Frontal cortex (tissue), 2 donors: ENCODE measurements around the genes SPHK2, FGF21 and CGB2.

DNA sequence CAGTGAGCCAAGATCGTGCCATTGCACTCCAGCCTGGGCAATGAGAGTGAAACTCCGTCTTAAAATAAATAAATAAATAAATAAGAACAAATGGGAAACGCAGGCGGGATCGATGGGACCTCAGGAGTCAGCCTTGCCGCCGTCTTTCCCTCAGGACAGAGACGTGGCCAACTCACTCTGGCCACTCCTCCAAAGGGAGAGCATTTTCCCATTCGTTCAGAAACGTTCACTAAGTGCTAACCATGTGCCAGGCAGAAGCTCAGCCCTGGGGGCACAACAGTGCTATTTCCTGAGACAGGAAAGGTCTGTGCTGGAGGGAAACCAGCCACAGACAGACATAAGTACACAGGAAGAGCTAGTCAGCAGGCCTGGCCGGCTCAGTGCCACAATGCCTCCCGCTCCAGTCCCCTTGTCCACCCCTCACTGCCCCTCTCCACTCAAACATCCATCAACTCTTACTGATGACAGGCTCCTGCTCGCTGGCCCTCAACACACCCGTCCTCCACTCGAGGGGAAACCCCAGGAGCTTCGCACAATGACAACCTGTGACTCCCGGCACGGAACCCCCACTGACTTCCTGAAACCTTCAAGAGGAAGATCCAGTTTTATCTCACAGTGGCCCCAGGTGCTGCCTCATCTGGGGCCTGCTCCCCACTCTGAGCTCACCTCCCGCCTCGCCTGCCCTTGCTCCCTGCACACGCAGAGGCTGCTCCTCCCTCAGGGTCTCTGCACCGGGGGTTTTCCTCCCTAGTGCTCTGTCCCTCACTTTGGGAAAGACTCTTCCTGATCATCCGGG lies 11.3 kb upstream of the PLA2G4C start:
- RAMPAGE, long total RNA, result no peak

DNA sequence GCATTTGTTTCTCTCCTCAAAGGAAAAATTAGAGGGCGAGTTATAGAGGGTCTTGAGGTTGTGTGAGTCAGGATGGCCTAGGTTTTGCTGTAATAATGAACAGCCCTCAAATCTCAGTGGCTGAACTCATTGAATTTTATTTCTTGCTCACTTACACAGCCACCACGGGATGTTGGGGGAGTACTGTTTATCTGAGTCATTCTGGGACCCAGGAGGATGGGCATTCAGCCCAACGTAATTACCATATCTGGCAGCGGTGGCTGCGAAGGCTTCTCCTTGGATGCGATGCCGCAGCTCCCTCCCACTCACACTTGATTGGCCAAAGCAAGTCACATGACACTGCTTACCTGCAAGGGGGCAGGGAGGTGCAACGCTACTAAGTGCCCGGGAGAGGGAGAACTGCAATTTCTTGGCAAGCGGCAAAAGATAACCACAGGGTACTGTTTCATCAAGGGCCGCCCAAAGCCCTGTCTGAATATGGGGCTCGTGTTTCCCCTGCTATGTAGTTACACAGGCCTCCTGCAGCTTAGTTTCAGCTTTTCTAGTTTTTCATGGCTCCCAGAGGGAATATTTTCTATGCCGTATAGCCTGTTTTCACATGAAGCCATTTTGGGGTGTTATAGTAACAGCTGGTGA lies 19.9 kb downstream of the ZSWIM9 start:
- RAMPAGE, long total RNA, result no peak

GRCh38 chr19:48415293-48415621 lies 21.8 kb downstream of the GRIN2D start:
- RAMPAGE, long total RNA, result no peak

GRCh38 chr19:48444635-48445599 lies 866 bp upstream of the GRWD1 start:
- RAMPAGE, long total RNA, result no peak

- RAMPAGE, long total RNA, result no peak
Observed at GRCh38 chr19:48481904-48482750, 13.0 kb downstream of the CYTH2 start.

DNA sequence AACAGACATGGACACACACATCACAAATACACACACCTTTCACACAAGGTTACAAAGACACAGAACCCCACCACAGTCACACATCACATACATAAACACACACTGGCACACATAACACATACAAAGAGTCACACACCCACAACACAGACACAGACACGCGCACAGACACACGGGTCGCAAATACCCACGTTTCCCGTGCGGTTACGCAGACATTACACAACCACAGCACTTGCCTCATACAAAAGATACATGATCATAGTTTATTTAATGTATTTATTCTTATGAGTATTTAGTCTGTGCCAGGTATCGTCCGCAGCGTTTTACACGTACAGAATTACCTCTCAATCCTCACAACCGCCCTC lies 1.3 kb upstream of the LMTK3 start:
- RAMPAGE, long total RNA, result no peak

GRCh38 chr19:48556218-48556590 lies 4.2 kb downstream of the SULT2B1 start:
- RAMPAGE, long total RNA, result no peak

- RAMPAGE, long total RNA, result start-site peak on the minus strand at chr19:48619160-48619181, 14,655 and 803 reads in 2 replicates
Observed at GRCh38 chr19:48619076-48620180, at the start of gene SPHK2. SPHK2 (plus strand) TSS chr19:48619506.

- RAMPAGE, long total RNA, result no peak
Observed at GRCh38 chr19:48649701-48649911, 3.6 kb upstream of the CA11 start.

- RAMPAGE, long total RNA, result no peak
Observed at GRCh38 chr19:48683301-48683763, 10.5 kb upstream of the NTN5 start.

- RAMPAGE, long total RNA, result no peak
Observed at GRCh38 chr19:48737226-48738138, 2.9 kb downstream of the RASIP1 start.

GRCh38 chr19:48738420-48739450 lies 1.7 kb downstream of the RASIP1 start:
- RAMPAGE, long total RNA, result no peak

DNA sequence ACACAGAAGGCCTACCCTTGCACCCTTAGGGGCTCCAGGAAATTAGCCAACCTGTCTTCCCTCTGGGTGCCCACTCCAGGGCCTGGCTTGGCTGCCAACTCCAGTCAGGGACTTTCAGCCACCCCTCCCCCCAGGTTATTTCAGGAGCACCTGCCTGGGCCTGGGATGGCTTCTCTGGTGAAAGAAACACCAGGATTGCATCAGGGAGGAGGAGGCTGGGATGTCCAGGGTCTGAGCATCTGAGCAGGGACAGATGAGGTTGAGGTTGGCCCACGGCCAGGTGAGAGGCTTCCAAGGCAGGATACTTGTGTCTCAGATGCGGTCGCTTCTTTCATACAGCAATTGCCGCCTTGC lies at the start of gene FGF21:
TSS of gene FGF21 (plus strand) at position 250 of the 354 bp plus-strand sequence.
- RAMPAGE, long total RNA, result no peak

- RAMPAGE, long total RNA, result no peak
Observed at GRCh38 chr19:48780751-48781025, 25.4 kb downstream of the FGF21 start.

DNA sequence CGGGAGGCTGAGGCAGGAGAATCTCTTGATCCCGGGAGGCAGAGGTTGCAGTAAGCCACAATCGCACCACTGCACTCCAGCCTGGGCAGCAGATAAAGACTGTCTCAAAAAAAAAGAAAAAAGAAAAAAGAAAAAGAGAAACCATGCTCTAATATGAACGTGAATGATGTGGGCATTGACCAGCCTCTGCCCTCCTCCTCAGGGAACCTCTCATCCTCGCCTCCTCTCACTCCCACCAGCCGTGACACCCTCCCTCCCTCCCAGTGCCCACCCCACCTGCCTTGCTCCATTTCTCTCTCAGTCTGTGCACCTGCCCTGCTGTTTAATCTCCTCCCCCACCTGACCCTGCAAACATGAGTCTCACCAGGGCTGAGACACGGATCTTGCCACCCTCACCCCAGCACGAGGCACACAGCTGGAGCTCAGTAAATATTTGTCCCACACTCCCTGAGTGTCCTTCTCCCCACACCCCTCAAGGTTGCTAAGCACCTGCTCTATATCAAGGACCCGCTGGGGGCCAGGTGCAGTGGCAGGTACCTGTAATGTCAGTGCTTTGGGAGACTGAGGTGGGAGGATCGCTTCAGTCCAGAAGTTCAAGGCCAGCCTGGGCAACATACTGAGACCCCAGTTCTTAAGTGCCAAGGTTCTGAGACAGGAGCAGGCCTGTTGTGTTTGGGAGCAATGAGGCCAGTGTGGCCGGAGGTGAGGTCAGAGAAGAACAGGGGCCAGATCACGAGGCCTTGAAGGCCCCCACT lies 7.6 kb upstream of the BCAT2 start:
- RAMPAGE, long total RNA, result no peak

GRCh38 chr19:48860033-48860583 lies 8.3 kb downstream of the PLEKHA4 start:
- RAMPAGE, long total RNA, result no peak

DNA sequence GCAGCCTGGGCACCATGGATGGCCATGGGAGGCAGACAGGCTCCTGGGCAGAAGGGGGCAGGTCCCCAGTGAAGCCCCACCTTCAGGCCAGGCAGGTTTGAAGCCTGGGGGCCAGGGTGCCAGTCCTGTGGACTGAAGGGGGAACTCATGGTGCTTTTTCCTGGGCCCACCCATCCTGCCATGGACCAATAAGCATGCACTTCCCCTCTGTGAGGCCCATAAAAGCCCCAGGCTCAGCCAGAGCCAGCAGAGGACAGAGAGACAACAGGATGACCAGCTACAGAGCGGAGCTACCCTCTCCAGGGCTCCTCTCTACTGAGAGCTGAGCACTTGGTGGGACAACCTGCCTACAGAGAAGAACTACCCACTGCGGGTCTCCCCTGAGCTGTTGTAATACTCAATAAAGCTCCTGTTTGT lies 7.6 kb upstream of the BAX start:
- RAMPAGE, long total RNA, result no peak

DNA sequence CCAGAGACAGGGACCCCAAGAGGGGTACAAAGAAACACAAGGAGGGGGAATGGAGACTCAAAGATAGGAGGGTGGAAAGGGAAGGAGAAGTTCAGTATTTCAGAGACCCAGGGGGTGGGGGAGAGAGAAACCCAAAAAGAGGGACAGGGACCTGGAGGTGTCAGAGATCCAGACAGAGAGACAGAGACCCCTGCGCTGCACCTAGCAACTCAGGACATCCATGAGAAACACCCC lies 219 bp upstream of the ENSG00000268655 start:
- RAMPAGE, long total RNA, result no peak

DNA sequence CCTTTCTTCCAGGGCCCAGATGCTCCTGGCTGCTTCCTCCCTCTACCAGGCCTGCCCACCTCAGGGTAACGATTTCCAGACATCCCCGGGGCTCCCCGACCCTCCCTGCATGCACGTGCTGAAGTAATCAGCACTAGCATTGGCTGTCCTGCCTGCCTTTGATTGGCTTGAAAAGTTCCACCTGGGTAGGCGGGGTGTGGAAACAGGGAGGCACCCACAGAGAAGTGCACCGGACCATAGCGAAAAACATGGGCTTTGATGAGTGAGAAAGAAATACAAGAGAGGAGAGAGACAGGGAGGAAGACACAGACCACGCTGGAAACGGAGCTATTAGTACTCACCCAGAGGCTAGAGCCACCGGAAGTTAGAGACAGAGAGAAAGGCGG lies 529 bp upstream of the ENSG00000268655 start:
- RAMPAGE, long total RNA, result no peak

GRCh38 chr19:49031690-49032198 lies at the start of gene CGB2:
CGB2 (plus strand) TSS chr19:49031890.
- RAMPAGE, long total RNA, result no peak